Measurements from ENCODE around the genes SULT2B1, CA11, HSD17B14, RUVBL2 and CGB7.

GRCh38 chr19:48487904-48488444 lies 18.8 kb downstream of the CYTH2 start:
- PRO-cap = no peak

DNA sequence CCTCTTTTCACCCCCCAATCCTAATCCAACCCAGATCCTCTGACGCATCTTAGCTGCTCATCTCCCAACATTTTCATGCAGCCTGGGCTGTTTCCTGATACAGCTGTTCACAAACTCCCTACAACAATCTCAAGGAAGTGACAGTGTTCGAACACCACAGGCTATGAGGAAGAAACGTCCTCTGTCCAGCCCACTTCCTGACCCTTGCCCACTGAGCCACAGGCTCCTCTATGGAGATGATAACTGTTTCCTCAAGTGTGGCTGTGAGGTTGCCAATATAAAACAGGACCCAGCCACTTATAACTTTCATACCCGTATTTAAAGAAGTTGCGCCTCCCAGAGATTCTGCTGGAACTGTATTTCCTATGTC lies 16.2 kb downstream of the LMTK3 start:
- PRO-cap = bidirectional peak, plus-strand start at position 193 of the sequence, minus-strand start at position 84 of the sequence

GRCh38 chr19:48498158-48498940 lies 13.3 kb downstream of the LMTK3 start:
- PRO-cap = no peak

DNA sequence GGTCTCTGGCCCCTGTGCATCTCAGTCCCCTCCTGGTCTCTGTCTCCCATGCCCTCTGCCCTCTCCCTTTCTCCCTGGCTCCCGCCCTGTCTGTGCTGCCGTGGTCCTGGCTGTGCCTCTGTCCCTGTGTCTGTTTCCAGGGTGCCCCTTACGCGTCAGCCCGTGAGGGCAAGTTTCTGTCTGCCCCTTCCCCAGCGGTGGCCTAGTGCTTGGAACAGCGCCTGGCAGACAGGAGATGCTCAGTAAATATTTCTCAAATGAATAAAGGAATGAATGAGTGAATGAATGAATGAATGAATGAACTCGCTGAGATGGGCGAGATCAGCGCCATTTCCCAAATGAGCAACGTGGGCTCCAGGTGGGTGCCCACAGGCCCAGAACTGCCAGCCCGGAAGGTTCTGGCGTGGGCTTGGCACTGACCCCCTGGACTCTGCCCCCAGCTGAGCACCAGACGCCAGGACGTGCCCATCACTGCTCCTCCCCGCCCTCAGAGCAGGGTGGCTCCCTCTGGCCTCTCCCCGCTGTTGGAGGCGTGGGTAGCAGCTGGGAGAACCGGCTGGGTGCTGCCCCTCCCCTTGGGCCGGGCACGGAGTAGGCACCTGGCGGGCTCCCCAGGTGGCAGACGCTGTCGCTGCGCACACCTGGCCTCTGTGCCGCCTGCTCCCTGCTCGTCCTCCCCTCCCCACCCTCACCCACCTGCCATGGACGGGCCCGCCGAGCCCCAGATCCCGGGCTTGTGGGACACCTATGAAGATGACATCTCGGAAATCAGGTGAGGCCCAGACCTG lies at the start of gene SULT2B1:
Gene SULT2B1, plus strand, starts transcription at position 621 of the 788 bp plus-strand sequence.
- PRO-cap = no peak

- PRO-cap = no peak
Observed at GRCh38 chr19:48568183-48569033, 16.4 kb downstream of the SULT2B1 start.

GRCh38 chr19:48628424-48629465 lies 8.4 kb downstream of the DBP start:
- PRO-cap = no peak

DNA sequence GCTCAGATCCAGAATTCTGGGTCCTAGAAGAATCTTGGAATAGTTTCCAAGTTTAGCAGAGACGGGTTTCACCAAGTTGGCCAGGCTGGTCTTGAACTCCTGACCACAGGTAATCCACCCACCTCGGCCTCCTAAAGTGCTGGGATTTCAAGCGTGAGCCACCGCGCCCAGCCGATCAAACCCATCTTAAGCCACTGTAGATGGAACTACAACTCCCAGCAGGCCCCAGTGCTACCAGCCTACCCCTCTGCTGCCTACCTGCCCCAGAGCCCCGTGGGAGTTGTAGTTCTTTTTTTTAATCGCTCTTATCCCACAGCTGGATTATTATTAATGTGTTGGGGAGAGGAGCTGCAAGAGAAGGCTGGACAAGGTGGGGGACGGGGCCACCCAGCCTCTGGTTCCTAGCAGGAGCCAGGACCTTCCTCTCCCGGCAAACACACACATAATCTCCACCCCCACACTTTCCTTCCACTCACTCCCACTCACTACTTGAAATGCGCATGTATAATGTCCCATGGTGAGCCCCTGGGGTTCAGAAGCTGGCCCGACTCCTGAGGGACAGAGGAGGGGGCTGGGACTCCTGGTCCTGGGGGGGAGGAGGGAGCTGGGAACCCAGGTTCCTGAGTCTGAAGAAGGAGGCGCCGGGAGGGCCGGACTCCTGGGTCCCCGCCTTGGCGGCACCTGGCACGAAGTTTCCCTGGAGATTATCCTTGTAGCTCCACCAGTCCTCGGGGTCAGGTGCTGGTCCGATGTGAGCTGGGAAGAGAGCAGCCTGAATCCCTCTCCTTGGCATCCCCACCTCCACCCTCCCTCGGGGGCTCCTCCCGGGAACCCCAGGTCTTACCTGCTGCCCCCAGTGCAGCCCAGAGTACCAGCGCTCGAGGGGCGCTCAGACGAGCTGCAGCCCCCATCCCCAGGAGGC lies 1.0 kb downstream of the CA11 start:
- PRO-cap = no peak

GRCh38 chr19:48645644-48646556 lies at the start of gene CA11:
CA11 (minus strand) TSS chr19:48646187.
- PRO-cap = bidirectional peak, plus-strand start at chr19:48645879, minus-strand start at chr19:48645826

DNA sequence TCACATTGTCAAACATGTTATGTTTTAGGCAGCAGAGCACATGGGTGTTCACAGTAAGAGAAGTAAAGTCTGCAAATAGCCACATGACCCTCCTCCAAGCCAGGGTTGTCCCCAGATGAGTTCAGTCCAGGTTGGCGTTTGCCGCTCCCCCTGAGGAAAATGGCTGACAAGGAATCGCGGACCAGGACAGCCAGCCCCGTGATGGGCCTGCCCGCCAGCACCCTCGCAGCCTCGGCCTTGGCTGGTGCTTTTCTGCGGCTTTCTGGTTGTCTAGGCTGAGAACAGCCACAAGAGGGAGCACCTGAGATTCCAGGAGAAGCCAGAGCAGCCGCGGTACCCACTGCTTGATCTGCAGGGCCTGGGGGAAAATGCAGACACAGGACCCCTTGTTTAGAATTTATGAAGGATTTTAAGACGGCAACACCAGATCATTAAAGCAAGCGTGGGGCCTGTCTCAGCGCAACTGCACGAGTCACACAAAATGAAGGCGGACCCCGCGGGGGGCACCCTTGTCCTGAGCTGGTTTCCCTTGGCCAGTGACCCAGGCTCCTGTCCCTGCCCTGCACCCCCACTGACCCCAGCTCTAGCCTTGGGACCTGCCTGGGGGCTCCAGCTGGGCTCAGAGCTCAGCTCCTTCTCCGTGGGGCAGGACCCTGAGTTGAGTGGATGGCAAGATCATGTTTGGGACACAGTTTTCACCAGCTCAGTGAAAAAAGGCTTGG lies 2.6 kb upstream of the NTN5 start:
- PRO-cap = no peak

DNA sequence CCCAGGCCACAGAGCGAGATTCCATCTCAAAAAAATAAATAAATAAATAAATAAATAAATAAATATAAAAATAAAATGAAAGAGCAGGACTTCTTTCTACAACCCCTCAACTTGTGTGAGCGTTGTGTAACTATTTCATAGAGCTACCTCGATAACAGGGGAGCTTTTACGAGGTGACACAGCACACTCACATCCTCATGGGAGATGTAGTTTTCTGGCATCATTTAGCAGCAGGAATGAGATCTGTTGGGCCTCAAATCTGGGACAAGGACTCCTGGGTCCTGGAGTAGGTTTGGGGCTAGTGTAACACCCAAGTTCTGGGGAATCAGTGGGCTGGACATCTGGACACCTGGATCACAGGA lies 3.8 kb downstream of the FGF21 start:
- PRO-cap = no peak

DNA sequence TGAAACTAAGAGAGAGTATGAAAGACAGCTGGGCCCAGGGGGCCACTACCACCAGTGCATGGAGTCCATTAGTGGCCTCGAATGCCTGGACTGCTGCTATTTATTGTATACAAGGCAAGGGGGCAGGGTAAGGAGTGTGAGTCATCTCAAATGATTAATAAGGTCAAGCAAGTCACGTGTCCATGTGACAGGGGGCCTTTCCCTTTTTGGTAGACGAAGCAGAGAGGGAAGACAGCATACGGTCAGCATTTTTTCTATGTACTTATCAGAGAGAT lies 25.4 kb downstream of the FGF21 start:
- PRO-cap = no peak

DNA sequence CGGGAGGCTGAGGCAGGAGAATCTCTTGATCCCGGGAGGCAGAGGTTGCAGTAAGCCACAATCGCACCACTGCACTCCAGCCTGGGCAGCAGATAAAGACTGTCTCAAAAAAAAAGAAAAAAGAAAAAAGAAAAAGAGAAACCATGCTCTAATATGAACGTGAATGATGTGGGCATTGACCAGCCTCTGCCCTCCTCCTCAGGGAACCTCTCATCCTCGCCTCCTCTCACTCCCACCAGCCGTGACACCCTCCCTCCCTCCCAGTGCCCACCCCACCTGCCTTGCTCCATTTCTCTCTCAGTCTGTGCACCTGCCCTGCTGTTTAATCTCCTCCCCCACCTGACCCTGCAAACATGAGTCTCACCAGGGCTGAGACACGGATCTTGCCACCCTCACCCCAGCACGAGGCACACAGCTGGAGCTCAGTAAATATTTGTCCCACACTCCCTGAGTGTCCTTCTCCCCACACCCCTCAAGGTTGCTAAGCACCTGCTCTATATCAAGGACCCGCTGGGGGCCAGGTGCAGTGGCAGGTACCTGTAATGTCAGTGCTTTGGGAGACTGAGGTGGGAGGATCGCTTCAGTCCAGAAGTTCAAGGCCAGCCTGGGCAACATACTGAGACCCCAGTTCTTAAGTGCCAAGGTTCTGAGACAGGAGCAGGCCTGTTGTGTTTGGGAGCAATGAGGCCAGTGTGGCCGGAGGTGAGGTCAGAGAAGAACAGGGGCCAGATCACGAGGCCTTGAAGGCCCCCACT lies 7.6 kb upstream of the BCAT2 start:
- PRO-cap = no peak

- PRO-cap = bidirectional peak, plus-strand start at chr19:48835958, minus-strand start at chr19:48835853; bidirectional peak, plus-strand start at chr19:48836311, minus-strand start at chr19:48836071; bidirectional peak, plus-strand start at chr19:48836625, minus-strand start at chr19:48836490; bidirectional peak, plus-strand start at chr19:48836937, minus-strand start at chr19:48836654
Observed at GRCh38 chr19:48835538-48836773, at the start of gene HSD17B14. HSD17B14 (minus strand) TSS chr19:48836491.

- PRO-cap = no peak
Observed at GRCh38 chr19:48859210-48859687, 9.2 kb downstream of the PLEKHA4 start.

- PRO-cap = no peak
Observed at GRCh38 chr19:48922562-48923292, 10.8 kb upstream of the DHDH start.

DNA sequence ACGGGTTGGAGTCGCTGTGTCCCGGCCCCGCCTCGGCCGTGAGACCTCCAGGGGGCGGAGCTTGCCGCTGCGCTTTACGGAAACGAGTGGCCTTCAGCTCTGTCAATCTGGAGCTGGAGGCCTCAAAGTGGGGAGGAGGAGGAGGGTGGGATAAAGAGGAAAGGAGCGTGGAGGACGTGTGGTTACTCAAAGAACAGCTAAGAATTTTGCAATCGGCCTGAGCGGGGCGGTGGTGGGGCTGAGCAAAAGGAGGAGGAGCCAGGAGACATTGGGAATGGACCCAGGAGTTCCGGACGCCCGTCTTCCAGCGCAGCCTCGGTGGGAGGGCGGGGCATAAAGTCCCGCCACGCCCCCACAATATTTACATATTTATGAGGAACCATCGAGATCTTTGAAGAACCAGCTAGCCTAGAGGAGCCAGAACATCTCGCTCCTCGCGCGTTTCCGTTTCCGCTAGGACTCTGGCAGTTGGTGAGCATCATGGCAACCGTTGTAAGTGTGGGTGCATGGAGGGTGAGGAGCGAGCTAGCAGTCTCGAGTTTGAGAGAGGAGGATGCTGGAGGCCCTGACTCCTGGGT lies at the start of gene RUVBL2:
Gene RUVBL2, plus strand, starts transcription at position 456 of the 578 bp plus-strand sequence.
- PRO-cap = bidirectional peak, plus-strand start at position 153 of the sequence, minus-strand start outside the sequence; bidirectional peak, plus-strand start at position 467 of the sequence, minus-strand start at position 309 of the sequence

DNA sequence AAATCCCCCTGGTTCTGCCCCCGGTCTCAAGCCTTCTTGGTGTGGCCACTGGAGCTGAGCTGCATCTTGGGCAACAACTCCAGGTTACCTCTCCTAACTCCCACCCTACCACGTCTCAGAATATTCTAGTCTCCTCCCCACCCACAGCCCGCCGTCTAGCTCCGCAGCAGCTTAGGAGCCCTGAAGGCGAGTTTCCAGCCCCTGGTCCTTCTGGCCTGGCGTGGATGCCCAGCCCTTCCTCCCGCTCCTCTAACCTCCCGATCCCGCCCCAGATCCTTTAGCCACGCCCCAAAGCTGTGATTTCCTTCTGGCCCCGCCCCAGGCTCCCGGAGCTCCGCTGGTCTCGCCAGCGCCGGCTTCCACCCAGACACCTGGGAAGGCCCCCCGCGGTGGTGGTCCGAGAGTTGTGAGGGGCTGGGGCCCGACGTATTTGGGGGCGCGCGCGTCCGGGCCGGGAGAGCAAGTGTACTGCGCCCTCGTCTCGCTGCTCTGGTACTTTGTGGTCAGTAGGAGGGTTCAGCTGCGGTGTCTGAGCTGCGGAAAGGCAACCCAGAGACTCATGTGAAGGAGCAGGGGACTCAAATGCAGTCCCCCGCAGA lies at the start of gene CGB7:
Gene CGB7, minus strand, starts transcription at position 226 of the 599 bp plus-strand sequence.
- PRO-cap = unidirectional peak, minus-strand start at position 251 of the sequence

GRCh38 chr19:49064075-49064489 lies 536 bp downstream of the NTF4 start:
- PRO-cap = no peak

DNA sequence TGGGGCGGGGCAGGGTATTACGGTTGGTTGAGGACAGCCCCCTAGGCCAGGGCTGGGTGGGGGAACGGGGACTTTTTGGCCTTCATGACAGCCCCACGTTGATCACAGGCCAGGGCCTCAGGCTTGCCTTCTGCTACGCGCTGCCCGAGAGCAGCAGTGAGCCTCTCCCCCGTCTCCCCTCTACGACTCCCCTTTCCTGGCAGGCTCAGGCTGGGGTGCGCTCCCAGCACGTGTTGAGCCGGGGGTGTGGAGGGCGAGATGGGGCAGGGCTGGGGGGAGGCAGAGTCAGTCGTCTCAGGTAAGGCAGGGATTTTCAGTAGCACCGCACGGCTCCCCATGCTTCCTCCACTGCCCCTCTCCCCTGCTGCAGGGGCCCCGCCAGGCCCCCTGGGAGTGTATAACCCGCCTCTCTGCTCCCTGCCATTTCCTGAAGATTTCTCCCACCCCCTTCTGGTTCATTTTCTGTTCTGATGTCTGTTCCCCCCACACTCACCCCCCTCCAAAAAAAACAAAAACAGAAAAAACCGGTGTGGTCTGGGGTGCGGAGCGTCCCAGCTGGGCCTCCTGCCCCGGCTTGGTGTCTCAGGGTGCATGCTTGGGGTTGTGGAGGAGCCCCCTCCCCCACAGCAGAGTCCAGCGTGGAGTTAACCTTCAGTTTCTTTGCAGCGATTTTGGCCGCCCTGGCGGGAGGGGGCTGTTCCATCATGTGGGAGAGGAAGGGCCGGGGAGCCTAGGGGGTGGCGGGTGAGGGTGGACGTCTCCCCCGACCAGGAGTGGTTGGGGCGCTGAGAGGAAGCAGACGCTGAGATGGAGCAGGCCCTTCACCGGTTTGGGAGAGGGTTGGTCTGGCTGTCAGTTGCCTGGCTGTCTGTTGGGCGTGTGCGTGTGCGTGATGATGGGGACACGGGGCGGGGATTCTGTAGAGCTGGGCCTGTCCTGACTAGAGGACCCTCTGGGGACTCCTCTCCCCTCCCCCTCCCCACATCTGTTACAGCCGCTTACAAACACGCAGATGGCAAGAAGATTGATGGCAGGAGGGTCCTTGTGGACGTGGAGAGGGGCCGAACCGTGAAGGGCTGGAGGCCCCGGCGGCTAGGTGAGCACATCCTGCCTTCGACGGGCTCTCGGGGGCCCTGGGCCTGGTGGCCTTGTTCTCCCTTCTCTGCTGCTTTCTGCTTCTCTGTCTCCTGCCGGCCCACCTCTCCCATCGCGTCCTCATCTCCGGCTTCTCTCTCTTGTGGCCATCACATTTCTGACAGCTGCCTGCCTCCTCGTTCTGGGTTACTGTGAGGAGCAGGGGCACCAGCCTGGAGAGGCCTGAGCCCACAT lies 10.1 kb upstream of the LIN7B start:
- PRO-cap = no peak

DNA sequence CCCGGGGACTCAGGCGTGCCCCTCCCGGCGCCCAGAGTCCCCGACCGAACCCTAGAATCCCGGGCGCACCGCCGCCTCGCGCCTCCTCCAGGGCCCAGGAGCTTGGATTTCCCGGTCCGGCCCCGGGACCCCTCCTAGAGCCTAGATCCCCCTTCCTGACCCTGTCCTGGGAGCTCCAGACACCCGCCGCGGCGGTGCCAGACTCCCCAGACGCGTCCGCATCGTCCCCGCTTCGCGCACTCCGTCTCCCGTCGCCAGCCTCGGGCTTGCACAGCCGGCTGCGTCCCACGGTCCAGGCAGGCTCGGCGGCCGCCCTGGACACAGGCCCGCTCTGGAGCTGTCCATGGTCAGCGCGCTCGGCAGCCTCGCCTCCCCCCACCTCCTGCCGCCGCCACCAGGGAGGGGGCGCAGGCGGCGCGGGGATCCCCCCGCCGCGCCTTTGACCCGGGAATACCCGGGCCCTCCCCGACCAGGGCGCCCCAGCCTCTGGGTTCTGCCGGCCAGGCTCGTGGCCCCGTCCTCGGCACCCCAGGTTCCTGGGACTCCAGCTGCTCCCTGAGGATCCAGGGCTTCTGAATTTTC lies 603 bp downstream of the PPFIA3 start:
- PRO-cap = no peak